GM19239 (cell line): ENCODE data around the gene NOCT.

- RRBS: no CpG with 5 or more reads among the region's 3 CpGs
These were observed 37.8 kb downstream of the C4orf33 start for GRCh38 chr4:129133739-129134117.

DNA sequence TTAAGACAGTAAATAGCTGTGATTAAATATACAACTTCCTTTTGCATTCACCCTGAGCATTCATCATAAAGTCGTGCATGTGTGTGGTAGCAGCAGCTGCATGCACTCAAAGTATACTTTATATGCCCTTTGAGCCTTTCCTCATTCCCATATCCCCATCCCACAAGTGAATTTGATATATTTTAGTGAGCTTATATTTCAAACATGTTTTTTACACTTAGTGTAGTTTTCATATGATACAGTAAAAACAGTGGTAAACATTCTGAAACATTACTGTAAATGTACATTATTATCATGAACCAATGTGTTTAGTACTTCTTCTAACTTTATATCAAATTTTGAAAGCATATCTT is 959.0 kb downstream of the C4orf33 start:
- RRBS: no CpG with 5 or more reads among the region's 1 CpG

DNA sequence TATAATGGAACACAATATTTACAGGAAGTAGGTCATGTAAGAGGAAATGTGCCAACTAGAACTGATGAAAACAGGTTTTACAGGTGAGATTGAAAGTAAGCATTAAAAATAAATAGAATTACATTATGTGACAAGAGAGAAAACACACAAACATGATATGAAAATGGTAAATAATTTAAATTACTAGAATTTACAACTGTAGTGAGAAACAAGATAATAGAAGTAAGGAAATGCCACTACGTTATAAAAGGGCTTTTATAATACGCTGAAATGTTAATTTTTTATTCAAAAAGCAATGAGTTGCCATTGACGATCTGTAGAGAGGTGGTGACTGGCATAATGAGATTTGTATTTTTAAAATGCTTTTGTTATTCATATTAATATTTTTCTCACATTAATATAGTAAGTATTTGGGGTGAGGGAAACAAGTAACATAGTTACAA is 315.0 kb downstream of the PABPC4L start:
- RRBS: no CpG with 5 or more reads among the region's 3 CpGs

DNA sequence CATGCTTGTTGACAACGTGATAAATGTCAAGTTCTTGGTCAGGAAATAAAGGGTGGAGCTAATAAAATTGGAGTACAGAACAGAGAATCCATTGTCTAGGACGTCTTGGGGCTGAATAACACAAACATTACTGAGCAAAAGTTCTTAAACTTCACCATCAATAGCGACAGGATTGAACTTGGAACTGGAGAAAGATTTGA is 233.3 kb downstream of the PABPC4L start:
- RRBS: no CpG with 5 or more reads among the region's 3 CpGs

DNA sequence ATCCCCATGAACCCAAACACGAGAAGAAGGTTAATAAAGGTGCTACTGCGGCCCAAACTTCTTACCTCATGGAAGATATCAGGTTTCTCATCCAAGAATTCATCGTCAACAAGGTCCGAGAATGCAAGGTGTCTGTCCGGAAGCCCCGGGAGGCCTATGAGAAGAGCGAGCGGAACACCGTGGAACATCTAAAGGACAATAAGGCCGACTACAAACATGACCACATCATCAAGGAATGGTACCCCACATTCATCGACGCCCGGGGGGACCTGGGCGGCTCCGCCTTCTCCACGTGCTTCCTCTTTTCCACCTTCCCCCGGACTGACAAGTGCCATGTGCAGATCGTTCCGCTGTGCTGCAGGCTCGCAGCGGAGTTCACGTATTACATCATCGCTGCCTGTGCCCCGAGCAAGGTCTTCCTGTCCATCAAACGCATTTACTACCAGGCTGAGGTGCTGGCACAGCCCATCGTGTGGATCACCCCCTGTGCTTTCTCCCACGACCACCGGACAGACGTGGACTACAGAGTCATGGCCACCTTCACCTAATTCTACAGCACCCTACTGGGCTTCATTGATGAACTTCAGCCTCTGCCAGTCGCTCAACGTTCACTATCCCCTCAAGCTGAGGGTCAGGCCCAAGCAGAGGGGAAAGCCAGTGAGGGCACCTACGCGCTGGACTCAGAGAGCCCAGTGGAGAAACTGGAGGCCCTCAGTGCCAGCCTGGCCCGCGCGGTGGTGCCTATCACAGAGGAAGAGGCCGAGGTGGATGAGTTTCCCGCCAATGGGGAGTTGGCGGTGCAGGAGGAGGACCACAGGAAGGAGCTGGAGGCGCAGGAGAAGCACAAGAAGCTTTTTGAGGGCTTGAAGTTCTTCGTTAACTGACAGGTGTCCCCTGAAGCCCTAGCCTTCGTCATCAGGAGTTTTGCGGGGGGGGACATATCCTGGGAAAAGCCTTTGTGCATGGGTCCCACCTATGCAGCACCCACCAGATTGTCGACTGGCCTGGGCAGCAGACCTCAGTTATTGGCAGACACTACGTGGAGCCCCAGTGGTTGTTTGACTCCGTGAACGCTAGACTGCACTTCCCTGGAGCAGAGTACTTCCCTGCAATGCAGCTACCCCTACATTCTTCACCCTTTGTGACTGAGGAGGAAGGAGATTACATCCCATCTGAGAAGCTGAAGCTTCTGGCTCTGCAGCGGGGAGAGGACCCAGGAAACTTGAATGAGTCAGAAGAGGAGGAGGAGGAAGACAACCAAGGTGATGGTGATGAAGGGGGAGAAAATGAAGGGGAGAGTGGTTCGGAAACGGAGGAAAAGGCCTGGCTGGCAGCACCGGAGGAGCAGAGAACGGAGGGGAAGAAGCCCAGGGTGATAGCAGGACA is 126.1 kb upstream of the PABPC4L start:
- RRBS: 78% methylated on average over 5 of the region's 52 CpGs

DNA sequence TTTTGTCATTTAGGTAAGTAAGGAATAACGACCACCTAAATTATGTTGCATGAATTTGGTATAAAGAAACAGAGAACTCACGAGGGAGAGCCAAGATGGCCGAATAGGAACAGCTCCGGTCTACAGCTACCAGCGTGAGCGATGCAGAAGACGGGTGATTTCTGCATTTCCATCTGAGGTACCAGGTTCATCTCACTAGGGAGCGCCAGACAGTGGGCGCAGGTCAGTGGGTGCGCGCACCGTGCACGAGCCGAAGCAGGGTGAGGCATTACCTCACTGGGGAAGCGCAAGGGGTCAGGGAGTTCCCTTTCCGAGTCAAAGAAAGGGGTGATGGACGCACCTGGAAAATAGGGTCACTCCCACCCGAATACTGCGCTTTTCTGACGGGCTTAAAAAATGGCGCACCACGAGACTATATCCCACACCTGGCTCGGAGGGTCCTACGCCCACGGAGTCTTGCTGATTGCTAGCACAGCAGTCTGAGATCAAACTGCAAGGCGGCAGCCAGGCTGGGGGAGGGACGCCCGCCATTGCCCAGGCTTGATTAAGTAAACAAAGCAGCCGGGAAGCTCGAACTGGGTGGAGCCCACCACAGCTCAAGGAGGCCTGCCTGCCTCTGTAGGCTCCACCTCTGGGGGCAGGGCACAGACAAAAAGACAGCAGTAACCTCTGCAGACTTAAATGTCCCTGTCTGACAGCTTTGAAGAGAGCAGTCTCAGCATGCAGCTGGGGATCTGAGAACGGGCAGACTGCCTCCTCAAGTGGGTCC is 1246.1 kb upstream of the PABPC4L start:
- RRBS: no CpG with 5 or more reads among the region's 31 CpGs

- RRBS: no CpG with 5 or more reads among the region's 5 CpGs
These were observed 1536.4 kb downstream of the PCDH18 start for GRCh38 chr4:135995908-135996220.

- RRBS: no CpG with 5 or more reads among the region's 7 CpGs
These were observed 168.4 kb upstream of the PCDH18 start for GRCh38 chr4:137700591-137701170.

GRCh38 chr4:138112660-138113656 is 129.2 kb downstream of the SLC7A11 start:
- RRBS: no CpG with 5 or more reads among the region's 11 CpGs

- RRBS: no CpG with 5 or more reads among the region's 2 CpGs
These were observed 117.8 kb upstream of the NOCT start for GRCh38 chr4:138897628-138898295.

DNA sequence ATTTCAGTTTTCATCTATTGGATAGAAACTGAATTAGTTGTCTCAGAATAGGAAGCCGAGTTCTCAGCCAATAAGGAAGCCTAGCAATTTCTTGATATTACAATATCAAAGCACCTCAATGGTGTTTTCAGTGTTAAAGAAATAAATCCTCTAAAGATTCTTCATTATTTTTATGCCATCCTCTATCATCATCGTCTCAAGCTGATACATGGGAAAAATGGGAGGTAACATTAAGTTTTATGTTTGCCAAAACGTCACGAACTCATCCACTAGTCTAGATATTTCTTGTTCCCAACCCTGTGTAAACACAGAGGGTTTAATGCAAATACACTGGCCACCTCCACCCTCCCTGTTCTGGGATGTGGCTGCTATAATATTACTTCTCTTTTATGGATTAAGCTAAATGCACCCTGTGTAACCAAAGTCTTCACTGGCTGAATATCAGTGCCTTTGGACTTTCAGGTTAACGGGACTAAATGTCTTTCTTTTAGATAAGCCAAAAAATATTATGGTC is 103.7 kb upstream of the NOCT start:
- RRBS: no CpG with 5 or more reads among the region's 5 CpGs

DNA sequence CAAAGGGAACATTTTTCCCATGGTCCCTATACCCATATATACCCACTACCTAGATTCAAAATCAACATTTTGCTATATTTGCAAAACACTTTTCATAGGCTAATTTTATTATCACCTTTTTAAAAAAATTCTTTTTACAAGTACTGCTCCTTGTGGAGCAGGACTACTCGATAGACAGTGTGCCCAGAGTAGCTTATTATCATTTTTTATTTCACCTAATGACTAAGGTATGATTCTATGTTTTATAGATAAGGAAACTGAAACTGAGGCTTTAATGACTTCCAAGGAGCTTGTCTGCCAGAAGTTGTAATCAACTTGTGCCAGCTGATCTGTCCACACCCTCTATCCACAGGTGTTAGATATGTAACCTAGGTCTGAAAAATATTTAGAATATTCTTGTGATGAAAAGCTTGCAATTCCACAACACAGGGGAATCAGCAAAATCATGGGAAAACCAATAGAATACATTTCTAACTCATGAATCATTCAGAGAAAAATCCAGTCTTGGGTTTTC is 1.4 kb upstream of the NOCT start:
- RRBS: no CpG with 5 or more reads among the region's 1 CpG

GRCh38 chr4:139015575-139016645 is at the start of gene NOCT:
NOCT (plus strand) TSS chr4:139015781.
- RRBS: 1% methylated on average over 82 of the region's 104 CpGs

GRCh38 chr4:139083318-139084108 is 67.9 kb downstream of the NOCT start:
- RRBS: 1% methylated on average over 22 of the region's 52 CpGs

- RRBS: no CpG with 5 or more reads among the region's 5 CpGs
These were observed 17.5 kb downstream of the ELF2 start for GRCh38 chr4:139159353-139159991.

GRCh38 chr4:139172245-139172858 is 4.7 kb downstream of the ELF2 start:
- RRBS: no CpG with 5 or more reads among the region's 3 CpGs

- RRBS: no CpG with 5 or more reads among the region's 2 CpGs
These were observed 58.2 kb upstream of the NDUFC1 start for GRCh38 chr4:139360399-139360897.

- RRBS: no CpG with 5 or more reads among the region's 14 CpGs
These were observed 53.5 kb upstream of the RAB33B start for GRCh38 chr4:139400033-139401273.

DNA sequence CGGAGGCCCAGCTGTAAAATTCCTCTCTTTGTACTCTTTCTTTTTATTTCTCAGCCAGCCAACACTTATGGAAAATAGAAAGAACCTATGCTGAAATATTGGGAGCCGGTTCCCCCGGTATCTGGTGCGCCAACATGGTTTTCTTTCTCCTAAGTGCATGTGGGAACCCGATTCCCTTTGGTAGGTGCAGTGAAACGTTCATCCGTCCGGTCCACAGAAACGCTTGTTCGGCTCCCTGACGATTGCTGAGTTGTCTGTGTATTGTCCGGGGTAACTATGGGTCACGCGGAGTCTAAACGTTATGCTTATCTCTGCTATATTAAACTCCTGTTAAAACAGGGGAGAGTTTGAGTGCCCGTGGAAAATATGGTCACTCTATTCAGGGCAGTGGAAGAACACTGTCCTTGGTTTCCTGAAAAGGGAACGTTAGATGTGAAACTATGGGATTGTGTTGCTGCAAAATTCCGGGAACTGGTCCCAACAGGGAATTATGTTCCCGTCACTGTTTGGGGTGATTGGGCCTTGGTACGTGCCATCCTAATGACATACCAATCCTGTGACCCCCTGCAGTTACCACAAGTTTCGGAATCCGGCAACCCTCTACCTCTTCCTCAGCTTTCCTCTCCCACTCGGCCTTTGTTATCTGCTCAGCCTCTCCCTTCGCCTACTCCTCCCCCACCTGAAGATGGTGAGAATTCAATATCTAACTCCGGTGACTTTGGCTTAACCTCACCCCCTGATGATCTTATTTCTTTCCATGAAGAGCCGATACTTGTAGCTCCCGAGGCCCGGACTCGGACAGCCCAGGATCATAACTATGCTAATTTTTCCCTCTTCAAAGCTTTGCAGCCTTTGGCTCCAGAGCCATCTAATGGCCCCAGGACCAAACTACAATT is 32.3 kb upstream of the MGST2 start:
- RRBS: 74% methylated on average over 8 of the region's 29 CpGs